Cardiac muscle cell (in vitro differentiated cells and primary cell): ENCODE measurements around the genes CELF1, OR5I1 and OR10AG1.

DNA sequence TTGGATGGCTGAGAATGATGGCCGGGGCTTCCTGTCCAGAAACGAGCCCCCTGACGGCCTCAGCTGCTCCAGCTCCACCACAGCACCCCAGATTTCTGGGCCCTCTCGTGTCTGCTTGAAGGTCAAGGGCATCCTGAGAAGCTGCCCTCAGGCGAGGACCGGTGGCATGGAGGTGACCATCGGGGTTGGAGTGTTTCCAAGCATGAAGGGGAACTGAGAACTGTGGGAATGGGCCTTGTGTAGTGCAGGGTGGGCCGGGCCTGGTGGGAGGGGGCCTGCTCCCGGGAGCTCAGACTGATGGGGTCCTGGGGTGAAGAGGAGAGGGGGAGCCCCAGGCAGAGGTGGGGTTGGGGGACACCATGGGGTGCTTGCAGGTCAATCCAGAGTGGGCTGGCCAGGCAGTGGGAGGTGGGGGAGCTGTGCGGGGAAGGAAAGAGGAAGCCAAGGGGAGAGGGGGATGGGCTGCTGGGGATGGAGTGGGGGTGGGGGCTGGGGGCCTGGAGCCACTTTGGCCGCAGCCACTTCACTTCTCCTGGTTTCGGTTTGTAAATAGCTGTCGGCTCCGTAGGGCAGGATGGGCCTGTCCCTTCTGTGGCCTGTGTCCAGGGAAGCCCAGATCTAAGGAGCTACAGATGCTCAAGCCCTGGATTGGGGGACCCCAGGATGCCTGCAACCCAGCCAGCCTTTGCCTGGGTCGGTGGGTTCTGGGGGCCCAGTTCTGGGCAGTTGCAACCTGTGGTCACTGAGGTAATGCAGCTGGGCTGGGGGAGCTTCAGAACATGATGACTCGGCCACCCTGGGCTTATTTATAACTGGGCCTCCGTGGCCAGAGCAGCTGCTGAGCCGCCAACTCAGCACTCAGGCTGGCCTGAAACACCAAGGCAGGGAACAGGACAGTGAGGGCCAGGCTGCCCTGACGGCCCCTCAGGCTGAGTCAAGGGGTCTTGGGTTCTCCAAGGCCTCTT, 14.7 kb upstream of the SPI1 start:
- RAMPAGE, long total RNA, result no peak
- RRBS, result 87% methylated on average over 3 of the region's 19 CpGs

DNA sequence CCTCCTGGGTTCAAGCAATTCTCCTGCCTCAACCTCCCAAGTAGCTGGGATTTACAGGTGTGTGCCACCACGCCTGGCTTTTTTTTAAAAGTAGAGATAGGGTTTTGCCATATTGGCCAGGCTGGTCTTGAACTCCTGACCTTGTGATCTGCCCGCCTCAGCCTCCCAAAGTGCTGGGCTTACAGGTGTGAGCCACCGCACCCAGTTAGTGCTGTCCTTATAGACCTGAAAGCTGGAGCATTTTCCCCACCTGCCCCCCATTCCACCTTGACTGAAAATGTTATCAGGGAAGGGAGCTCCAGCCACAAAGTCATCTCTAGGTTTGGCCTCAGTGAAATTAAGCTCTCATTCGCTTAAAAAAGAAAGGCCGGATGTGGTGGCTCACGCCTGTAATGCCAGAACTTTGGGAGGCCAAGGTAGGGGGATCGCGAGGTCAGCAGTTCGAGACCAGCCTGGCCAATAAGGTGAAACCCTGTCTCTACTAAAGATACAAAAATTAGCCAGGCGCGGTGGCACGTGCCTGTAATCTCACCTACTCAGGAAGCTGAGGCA, 8.5 kb downstream of the SLC39A13 start:
- RAMPAGE, long total RNA, result no peak
- RRBS, result no CpG with 5 or more reads among the region's 12 CpGs

DNA sequence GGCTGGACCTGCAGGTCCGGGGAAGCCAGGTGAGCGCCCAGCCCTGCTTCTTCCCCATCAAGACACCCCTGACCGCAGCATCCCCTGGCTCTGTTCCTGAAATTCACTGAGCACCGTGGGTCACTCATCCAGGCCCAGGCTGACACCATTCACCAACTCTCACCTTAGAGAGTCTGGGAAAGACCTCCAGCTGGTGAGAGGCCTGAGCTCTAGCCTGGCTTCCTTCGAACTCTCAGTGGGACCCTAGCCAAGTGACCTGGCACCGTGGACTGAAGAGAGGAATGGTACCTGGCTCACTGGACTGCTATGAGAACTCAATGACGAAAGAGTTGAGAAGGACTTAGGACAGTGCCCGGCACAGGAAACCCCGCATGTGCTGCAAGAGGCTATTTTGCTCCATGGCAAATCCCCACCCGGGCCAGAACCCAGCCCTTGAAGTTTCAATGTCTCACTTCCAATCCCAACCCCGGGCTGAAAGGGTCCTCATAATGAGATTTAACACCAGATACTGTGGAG, 556 bp upstream of the RAPSN start:
- RAMPAGE, long total RNA, result no peak
- RRBS, result 73% methylated on average over 4 of the region's 11 CpGs

DNA sequence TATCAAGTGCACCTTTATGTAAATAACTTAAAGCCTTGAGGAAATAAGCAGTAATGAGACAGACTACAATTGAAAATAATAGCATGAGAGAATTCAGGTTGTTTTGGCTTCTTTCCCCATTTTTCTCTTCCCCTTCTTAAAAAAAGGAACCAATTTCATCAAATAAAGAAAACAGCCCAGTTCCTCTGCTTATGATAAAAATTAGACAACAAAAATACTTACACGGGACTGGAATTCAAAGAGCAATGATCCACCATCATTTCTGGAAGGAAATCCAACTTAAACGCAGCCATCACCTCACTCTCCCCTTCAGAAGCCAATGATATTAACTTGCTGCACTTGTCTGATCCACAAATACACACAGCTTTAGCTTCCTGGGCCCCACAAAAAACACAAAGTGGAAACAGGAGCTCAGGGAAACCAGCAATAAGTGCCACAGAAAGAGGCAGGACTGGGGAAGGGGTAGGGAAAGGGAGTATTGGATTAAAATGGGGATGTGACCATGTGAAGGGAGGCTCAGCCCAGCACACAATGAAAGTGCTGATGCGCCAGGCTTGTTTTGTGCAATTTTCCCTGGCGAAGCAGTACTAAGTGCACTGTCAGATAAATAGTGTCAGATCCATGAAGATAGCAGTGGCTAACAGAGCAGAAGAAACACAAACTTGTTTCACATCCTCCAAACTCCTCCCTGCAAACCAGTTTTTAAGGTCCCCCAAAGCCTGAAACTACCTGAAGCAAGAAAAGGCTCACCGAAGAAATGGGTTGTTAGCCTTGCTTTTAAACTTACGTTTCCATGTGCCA, 50.5 kb upstream of the RAPSN start:
- RAMPAGE, long total RNA, result no peak
- RRBS, result no CpG with 5 or more reads among the region's 6 CpGs

DNA sequence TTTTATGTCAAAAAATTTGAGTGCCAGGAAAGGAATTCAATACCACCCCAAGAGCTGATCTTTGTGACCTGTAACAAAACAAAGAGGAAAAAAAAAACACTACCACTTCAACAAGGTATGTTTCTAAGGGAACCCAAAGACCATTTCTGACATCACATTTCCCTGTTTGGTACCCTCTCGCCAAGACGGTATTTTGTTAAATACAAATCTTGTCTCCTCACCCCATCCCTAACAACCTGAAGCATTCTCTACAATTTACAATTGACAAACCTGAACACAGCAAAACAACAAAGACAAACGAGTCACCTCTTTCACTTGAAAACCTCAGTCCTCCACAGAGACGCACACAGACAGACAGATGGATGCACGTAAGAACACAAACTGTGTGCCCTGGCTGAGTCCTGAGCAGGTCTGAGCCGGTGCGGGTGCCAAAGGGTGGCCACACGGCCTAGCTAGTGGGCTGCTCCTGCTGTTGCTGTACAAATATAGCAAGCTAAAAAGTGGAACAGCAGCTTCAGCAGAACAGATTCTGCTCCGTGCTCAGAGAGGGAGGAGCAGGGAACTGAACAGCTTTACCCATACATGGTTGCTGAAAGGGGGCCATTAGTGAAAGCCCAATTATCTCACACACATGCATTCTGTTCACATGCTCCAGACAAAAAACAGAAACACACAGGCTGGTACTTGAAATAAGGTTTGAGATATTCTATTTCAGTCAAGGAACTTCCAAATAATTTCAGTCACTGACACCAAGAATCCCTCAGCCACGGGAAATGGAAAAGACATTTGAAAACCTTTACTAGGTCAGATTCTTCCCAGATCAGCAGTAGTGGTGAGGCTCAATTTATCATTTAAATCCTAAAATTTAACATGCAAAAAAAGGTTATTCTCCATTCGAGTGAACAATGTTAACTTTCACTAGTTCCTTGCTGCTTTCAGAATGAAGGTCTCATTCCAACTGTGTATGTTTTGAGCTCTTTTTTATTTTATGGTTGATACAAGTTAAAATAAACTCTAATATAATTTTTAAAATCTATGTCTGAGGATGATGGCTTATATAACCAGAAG, 28.4 kb downstream of the CELF1 start:
- RAMPAGE, long total RNA, result no peak
- RRBS, result no CpG with 5 or more reads among the region's 11 CpGs

- RAMPAGE, long total RNA, result start-site peak on the minus strand at chr11:47553099-47553146, 430 and 389 reads in 2 replicates
- RRBS, result 1% methylated on average over 31 of the region's 90 CpGs
Measured at GRCh38 chr11:47552608-47553493, at the start of gene CELF1. TSS of gene CELF1 (minus strand) at chr11:47553132.

- RAMPAGE, long total RNA, result no peak
- RRBS, result 88% methylated on average over 4 of the region's 22 CpGs
Measured at GRCh38 chr11:47587134-47588473, 1.1 kb downstream of the FAM180B start.

DNA sequence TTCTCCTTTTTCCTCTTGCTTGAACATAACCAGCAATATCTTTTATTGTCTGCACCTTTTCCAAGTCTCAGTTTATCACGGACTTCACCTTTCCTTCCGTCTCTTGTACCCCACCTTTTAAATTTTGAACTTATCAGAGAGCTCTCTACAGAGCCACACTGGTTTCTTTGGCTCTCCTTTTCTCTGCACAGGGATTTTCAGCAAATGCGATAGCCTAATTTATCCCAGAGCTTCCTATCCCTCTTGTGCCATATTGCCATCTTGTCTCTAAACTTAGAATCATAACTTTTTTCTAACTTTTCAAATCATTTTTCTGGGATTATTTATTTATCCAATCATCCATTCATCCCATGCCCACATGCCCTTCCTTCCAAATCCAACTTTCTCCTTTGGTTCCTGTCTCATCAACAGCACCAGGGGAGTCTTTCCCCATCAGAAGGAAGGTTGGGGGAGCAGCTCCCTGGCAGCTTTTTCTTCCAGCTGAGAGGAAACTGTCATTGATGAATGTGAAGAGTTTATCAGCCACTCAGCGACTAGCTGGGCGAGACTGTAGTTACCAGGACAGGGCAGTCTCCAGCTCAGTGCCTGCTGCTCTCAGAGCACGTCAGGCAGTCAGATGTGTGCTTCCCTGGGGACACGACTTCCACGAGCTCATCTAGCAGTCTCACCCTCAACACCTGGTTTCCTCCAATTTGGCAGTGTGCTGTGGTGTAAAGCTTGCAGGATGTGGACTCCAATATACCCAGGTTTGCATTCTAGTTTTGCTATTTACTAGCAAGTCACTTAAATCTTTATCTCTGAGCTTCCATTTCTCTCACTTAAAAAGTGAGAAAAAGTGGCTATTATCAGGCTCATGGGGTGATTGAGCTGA, 12.4 kb upstream of the C1QTNF4 start:
- RAMPAGE, long total RNA, result no peak
- RRBS, result no CpG with 5 or more reads among the region's 8 CpGs

DNA sequence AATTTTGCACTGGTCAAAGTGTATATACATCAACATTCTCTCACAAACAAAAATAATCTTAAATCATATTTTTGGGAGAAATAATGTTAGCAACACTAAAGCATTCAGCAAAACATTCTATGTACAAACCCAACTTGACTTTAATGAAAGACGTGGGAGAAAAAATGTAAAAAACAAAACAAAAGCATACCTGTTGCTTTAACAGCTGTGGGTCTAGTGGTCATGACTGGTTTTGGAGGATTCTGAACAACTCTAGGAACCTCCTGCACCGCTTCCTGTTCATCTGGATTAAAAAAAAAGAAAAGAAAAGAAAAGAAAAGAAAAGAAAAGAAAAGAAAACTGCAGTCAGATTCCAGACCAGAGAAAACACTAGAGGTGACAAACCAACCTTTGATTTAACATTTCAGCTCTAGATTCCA, 2.1 kb downstream of the FNBP4 start:
- RAMPAGE, long total RNA, result no peak
- RRBS, result no CpG with 5 or more reads among the region's 2 CpGs

DNA sequence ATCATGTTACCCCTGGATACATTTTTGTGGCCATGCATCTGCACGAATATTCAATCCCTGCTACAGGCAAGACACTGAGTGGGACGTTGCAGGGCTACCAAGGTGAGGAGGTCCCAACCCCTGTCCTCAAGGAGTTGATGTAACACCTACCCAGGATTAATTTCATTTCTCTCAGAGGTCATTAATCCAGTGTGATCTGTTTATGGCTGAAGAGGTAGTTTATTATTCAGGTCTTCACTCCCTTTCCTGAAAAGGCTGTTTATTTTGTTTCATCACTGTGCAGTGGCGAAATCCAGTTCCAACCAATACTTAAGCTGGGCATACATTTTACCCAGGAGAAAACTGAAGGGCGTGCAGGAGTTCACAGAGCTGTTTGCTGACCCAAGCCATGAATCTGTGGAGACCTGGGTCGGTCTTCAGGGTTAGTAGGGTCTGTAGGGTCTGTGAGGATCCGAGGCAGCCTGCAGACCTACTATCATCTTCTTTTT, 2.7 kb upstream of the PTPRJ start:
- RAMPAGE, long total RNA, result no peak
- RRBS, result no CpG with 5 or more reads among the region's 6 CpGs

DNA sequence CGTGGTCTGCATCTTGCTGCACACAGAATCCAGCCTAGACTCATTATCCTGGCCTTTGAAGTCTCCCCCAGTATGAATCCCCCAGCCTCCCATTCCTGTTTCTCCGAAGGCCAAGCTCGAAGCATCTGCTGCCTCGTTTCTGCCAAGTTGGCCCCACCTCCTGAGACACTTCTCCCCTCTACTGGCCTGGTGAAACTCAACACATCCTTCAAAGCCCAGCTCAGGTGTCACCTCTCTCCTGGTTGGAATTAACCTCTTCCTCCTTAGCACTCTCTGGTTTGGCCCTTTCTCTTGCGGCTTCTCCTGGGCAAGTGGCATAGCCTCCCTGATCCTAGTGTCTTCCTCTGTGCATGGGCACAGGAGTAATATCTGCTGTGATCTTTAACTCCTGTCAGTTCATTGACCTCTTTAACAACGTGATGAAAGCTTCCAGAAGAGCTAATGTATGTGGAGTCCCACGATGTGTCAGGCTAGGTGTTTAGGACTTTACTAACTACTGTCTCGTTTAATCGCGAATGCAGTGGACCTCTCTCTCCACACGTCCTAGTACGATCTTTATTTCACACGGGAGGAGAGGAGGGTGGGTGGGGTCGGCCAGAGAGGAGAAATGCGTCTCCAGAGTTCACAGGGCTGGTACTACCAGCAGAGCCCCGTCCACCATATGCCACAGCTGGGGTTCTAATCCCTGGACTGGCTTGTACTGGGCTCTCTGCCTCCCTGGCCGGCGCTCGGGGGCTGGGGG, 857 bp upstream of the PTPRJ start:
- RAMPAGE, long total RNA, result no peak
- RRBS, result 5% methylated on average over 3 of the region's 19 CpGs

GRCh38 chr11:48020143-48020829, 39.9 kb downstream of the PTPRJ start:
- RAMPAGE, long total RNA, result no peak
- RRBS, result no CpG with 5 or more reads among the region's 17 CpGs

DNA sequence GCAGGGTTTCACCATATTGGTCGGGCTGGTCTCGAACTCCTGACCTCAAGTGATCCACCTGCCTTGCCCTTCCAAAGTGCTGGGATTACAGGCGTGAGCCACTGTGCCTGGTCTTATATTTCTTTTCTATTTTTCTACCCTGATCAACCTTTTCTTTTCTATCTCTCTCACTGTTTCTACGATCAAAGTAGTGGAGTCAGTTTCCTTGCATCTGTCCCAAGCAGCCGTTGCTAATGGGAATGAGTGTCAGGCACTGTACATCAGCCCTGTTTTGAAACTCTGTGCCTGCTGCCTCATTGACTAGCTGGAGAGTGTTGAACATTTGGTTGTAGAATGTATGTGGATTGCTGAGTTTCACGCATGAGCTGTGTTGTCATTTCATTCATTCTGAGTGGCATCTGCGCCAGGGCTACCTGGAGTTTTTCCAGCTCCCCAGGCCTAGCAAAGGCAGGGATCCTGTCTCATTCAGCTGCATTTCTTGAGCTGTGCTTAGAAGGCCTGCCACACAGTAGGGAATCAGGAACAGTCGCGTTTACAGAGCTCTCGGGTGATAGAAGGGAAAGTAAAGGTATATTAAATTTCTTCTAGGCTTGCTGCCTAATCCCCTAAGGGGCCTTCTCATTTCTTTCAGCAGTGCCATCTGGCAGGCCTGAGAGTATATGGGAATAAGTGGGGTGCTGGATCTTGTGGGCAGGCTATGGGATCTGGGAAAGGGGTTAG, 44.2 kb downstream of the PTPRJ start:
- RAMPAGE, long total RNA, result no peak
- RRBS, result no CpG with 5 or more reads among the region's 10 CpGs

DNA sequence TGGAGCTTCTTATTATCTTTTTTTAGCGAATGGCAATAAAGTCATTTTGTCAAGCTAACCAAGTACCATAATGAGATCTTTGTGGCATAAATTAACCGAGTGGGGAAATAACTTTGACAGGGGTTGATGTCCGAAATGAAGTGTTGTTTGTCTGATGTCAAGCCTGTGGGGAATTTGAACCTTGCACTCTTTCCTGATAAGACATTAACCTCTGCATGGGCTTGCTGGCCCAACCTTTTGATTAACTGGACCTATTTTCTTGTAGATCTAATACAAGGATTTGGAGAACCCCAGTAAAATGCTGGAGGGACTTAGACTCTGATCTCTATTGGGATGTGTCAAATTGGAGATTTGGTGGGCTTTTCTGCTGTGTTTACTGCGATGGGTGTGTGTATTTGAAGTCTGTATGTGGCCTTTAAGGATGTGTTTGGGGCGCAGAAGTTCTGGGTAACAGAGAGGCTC, 114.0 kb downstream of the PTPRJ start:
- RAMPAGE, long total RNA, result no peak
- RRBS, result no CpG with 5 or more reads among the region's 5 CpGs

GRCh38 chr11:48106902-48107802, 109.5 kb upstream of the OR4B1 start:
- RAMPAGE, long total RNA, result no peak
- RRBS, result no CpG with 5 or more reads among the region's 10 CpGs

GRCh38 chr11:48114432-48114855, 102.2 kb upstream of the OR4B1 start:
- RAMPAGE, long total RNA, result no peak
- RRBS, result no CpG with 5 or more reads among the region's 1 CpG

DNA sequence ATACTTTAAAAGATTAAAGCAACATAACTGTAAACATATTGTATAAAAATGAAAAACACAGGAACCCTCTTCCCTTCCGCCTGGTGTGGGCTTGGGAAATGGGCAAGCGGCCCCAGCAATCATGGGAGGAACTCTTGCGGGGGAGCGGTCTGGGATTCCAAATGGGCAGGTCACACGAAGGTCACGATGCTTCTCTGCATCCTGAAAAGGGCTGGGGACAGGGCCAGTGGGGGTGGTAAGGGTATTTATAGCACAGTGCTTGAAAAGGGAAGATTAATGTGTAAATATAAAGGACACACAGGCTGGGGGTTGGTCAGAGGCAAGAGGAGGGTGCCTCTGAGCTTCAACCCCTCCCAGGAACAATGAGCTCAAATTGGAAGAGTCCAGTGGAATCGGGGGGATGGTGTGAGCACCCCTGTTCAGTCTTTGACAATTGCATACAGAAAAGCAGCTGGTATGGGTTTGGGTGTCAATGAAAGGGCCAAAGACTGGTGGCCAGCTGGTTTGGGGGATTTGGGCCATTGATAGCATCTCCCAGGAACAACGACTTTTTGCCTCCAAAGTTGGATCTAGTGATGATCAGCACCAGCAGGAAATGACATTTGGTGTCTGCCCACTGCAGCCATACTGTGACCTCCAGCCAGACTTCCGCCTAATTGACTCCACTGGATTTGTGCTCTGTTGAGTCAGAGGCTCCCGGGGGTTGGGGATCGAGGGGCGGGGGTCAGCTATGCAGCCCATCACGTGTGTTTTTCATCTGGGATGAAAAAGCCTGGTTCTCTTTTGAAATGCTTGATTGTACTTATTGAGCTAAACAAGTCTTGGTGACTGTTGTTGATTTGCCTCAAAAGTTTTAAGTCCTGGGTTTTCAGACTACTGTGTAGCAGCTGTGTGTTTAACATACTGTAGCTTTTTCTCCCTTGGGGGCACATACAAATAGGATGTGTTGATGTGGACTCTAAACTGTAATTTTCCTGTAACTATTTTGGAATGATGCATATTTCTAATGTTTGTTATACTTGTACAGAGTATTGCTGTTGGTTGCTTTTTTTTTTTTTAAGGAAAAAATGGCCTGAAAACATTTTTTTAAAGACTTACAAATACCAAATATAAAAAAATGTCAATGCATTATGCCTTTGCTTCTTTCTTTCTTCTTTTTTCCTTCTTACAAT, 46.5 kb upstream of the OR4B1 start:
- RAMPAGE, long total RNA, result no peak
- RRBS, result no CpG with 5 or more reads among the region's 13 CpGs

GRCh38 chr11:54537454-54537670, 66.4 kb downstream of the OR4C46 start:
- RAMPAGE, long total RNA, result no peak
- RRBS, result no CpG with 5 or more reads among the region's 5 CpGs

DNA sequence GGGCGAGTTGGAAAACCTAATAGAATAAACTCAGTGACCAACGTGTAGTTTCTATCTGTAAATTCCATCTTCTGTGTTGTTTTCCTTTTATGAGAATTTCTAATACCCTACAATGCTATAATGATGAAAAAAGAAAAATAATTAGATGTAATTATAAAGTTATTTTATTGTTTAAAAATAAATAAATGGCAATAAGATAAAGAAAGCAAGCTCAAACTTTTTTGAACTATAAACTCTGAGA, at the start of gene OR5I1:
TSS of gene OR5I1 (minus strand) at position 68 of the 241 bp plus-strand sequence.
- RAMPAGE, long total RNA, result no peak
- RRBS, result no CpG with 5 or more reads among the region's 2 CpGs

DNA sequence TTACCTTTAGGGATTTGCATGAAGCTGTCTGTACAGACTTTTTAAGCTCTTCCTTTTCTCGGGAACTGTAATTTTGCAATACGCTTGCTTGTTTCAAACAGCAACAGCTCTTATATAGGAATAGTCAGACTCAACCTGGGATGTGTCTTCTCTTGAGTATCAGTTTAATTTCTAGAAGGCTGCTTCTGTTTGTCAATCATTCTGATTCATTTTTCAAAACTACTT, at the start of gene OR10AG1:
TSS of gene OR10AG1 (minus strand) at position 58 of the 225 bp plus-strand sequence.
- RAMPAGE, long total RNA, result no peak
- RRBS, result no CpG with 5 or more reads among the region's 2 CpGs